NB4 (cell line): ENCODE results near the gene EPX.

- RRBS: no CpG with 5 or more reads among the region's 8 CpGs
Measured at GRCh38 chr17:57032217-57032730, 52.8 kb upstream of the AKAP1 start.

DNA sequence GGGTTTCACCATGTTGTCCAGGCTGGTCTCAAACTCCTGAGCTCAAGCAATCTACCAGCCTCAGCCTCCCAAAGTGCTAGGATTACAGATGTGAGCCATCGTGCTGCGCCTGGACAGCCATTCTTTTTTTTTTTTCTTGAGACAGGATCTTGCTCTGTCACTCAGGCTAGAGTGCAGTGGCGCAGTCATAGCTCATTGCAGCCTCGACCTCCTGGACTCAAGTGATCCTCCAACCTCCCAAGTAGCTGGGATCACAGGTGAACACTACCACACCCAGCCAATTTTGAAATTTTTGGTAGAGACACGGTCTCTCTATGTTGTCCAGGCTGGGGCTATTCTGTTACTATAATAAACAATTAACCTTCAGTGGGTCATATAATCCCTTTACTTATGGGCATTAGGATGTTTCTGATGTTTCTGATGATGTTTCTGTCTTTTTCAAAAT is 49.7 kb upstream of the AKAP1 start:
- RRBS: no CpG with 5 or more reads among the region's 5 CpGs

DNA sequence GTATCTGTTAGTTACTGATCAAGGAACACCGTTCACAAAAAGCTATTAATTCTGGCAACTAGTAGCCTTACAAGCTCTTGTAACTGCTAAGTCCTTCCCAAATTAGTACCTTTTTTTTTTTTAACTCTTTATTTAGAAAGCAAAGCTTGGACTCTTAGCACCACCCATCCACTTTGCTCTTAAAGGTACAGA is 1.5 kb downstream of the AKAP1 start:
- RRBS: no CpG with 5 or more reads among the region's 1 CpG

DNA sequence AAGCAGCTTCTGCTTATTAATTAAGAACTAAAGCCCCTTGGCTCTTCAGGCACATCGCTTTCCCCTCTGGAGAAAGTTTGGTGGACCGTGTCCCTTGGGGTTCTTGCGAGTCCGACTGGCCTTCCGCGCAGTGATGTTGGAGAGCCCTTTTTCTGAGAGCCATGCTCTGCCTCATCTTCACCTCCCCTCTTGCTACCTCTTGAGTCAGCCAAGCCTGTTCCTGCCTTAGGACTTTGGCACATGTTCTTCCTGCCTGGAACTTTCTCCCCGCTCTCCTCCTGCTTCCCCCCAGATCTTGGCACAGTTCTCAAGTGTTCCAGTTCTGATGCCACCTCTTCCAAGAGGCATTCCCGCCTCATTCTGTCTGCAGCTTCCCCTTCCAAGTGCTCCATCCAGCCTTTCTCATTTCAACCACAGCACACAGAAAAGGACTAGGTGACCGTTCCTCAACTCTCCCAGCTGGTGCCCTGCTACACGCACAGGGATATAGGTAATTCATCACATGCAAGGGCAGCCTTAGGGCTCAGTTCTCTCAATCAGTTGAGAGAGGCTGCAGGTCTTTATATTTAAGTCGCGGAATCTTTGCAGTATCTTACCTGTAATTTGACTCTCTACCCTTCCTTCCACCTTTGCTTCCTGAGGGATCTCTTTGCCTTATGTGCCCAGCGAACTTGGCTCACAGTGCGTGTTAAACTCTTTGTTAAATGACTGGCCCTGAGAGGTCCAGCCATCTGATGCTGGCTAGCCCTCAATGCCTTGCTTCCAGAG is 7.8 kb downstream of the AKAP1 start:
- RRBS: no CpG with 5 or more reads among the region's 14 CpGs

- RRBS: no CpG with 5 or more reads among the region's 10 CpGs
Measured at GRCh38 chr17:57262147-57262853, 6.0 kb downstream of the MSI2 start.

DNA sequence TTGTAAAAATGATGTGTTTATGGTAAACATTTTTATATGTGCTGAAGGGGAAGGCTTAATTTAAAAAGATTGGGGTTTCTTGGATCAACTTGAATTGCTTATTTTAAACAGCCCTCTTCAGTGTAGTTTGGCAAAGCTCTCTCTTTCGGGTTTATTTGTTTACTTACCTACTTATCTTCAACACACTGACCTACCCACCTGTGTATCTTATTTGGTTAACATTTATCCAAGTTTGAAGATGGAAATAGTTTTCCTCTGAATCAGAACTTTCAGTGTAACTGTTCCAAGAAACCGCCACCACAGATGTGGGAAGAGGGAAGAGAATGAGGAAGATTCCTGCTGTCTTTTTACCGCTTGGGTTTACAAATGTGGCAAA is 115.7 kb downstream of the MSI2 start:
- RRBS: no CpG with 5 or more reads among the region's 3 CpGs

DNA sequence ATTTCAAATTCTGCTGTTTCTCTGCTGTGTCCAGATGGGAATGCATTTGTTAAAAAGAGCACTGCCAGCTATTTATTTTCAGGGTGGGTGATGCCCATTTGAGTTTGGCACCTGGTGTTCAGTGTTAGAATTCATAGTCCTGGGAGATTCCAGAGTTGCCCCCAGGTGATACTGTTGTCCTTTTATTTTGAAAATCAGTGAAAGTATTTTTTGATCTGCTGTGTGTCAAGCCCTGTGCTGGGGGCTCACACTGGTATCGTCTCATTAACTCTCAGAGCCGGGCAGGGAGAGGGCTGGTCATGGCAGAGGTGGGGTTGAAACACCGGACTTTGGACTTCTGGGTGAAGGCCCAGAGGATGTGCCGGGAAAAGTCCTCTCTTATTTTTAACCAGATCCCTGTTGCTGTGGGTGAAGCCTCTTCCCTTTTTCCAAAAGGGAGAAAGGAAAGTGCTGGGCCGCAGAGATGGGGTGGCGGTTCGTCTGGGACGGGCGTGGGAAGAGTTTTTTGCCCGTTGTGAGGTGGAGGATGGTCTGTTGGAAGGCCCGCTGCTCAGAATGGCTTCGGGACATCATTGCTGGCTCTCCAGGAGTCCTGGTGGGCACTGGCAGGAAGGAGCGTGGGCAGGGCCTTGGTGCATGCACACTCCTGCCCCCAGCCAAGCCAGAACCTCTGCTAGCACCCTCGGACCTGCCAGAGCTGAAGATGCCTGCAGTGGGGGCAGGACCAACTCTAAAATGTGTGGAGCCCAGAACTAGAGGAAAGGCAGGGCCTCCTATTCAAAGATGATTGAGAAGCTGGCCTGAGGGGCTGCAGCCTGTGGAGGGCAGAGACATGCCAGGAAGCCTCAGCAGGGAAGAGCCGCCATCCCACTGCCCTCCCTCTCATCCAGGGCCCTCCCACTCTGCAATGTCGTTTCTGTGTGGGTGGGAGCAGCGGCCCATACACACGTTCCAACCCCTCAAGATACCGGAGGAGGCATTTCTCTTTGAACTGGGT is 213.3 kb downstream of the CCDC182 start:
- RRBS: 100% methylated on average over 1 of the region's 19 CpGs

- RRBS: no CpG with 5 or more reads among the region's 6 CpGs
Measured at GRCh38 chr17:57544262-57544940, 200.7 kb downstream of the CCDC182 start.

GRCh38 chr17:57680602-57681889 is 64.1 kb downstream of the CCDC182 start:
- RRBS: no CpG with 5 or more reads among the region's 9 CpGs

DNA sequence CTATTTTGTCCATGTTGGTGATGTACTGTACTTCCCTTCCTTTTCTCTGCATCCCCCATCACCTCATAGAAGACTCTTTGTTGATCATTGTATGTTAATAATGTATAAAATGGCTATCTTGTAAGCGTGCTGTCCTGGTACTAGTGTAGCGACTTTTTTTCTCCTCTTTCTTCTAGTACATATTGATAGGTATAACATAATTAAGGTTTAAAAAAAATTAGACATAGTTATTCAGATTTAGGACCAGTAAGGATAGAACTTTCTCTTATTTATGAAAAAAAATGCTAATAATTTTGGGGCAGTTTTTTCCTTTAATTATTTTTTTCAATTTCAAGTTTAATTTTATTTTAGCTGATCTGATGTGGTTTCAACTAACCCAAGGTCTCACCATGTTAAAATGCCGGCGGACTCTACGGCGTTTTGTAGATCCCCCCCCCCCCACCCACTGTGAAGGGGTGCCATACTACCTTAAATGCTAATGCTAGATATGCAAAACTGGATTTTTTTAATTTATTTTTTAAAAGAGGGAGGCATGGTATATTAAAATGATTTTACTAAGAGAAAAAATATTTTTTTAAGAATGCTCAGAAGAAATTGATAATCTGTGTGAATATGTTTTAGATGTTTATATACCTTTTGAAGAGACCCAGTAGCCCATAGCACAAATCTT is 63.1 kb downstream of the CCDC182 start:
- RRBS: no CpG with 5 or more reads among the region's 6 CpGs

- RRBS: no CpG with 5 or more reads among the region's 11 CpGs
Measured at GRCh38 chr17:57697963-57698628, 47.0 kb downstream of the CCDC182 start.

DNA sequence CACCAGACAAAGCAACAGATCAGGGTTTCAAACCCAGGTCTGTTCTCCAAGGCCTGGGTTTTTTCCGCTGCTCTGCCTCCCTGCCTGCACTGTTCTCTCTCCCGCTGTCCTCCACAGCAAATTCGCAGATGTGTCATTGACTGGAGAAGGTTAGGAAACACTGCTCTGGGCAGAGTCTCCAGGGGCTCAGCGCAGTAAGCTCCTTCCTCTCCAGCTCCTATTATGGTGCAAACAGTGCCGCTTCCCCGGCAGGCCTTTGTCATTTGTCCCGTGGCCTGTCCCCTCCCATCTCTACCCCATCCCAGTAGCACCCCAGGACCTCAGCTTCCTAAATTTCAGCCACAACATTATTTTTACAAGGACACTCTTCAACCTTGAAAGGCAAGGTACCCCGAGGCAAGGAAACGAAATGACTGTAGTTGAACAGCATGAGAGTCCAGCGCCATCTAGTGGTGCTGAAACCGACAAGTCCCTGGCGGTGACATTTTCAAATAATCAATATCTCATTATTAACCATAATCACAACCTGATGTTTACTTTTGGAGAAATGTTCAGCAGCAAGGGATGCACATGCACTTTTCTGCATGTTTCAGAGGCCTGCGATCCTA is 16.7 kb downstream of the MRPS23 start:
- RRBS: no CpG with 5 or more reads among the region's 13 CpGs

DNA sequence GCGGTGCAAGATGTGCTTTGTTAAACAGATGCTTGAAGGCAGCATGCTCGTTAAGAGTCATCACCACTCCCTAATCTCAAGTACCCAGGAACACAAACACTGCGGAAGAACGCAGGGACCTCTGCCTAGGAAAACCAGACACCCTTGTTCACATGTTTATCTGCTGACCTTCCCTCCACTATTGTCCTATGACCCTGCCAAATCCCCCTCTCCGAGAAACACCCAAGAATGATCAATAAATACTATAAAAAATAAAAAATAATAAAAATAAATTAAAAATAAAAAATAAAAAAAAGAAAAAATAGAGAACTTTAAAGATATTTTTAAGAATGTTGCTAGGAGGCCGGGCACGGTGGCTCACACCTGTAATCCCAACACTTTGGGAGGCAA is 3.2 kb downstream of the MRPS23 start:
- RRBS: no CpG with 5 or more reads among the region's 7 CpGs

DNA sequence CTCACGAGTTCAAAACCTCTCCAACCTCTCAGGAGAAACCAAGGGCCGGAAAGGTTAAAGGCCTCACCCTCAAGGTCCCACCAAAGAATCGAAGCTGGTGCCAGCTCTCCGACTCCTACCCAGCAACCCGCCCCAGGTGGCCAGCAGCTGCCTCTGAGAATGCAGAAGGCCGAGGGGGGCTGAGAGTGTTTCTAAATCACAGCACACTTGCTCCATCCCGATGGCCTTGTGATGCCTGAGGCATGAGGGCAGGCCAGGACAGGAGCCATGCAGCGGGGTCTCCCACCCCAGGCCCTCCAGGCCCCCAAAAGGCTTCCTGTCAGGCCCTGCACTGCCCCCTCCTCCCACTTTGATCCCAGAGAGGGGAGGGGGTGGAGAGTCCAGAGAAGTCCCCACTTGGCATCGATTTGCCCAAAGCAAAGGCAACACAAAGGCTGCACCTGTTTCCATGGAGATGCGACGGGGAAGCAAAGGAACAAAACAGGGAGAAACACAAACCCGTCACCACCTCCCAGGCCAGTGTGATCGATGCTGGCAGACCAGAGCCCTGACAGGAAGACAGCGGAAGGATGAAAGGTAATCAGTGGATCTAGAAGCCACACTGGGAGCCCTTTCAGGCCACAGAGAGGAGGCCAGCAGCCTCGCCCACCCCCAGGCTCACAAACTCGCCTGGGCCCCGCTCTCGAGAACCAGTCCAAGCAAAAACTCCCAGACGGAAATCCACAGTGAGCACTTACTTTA is 39.0 kb downstream of the CUEDC1 start:
- RRBS: no CpG with 5 or more reads among the region's 19 CpGs

- RRBS: no CpG with 5 or more reads among the region's 9 CpGs
Measured at GRCh38 chr17:58060568-58061194, 22.5 kb upstream of the DYNLL2 start.

GRCh38 chr17:58088919-58089140 is 5.6 kb downstream of the DYNLL2 start:
- RRBS: no CpG with 5 or more reads among the region's 3 CpGs

GRCh38 chr17:58095374-58095954 is 12.2 kb downstream of the DYNLL2 start:
- RRBS: no CpG with 5 or more reads among the region's 3 CpGs

DNA sequence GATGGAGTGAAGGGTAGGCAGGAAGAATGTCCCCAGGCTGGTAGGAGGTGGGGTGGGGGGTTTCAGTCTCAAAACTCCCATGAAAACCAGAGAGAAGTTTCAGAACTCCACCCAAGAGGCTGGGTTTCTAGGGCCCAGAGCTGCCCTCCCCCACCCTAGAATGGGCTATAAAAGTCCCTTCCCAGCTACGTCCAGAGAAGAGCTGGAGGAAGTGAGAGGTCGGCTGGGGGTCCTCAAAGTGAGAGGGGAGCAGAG is at the start of gene EPX:
TSS of gene EPX (plus strand) at position 197 of the 255 bp plus-strand sequence.
- RRBS: no CpG with 5 or more reads among the region's 2 CpGs

- RRBS: no CpG with 5 or more reads among the region's 10 CpGs
Measured at GRCh38 chr17:58284354-58285148, 3.8 kb upstream of the MPO start.

- RRBS: 97% methylated on average over 1 of the region's 15 CpGs
Measured at GRCh38 chr17:58312219-58312600, 16.4 kb downstream of the TSPOAP1 start.